Esophagus muscularis mucosa (tissue), 4 donors: ENCODE results near the gene AMD1.

DNA sequence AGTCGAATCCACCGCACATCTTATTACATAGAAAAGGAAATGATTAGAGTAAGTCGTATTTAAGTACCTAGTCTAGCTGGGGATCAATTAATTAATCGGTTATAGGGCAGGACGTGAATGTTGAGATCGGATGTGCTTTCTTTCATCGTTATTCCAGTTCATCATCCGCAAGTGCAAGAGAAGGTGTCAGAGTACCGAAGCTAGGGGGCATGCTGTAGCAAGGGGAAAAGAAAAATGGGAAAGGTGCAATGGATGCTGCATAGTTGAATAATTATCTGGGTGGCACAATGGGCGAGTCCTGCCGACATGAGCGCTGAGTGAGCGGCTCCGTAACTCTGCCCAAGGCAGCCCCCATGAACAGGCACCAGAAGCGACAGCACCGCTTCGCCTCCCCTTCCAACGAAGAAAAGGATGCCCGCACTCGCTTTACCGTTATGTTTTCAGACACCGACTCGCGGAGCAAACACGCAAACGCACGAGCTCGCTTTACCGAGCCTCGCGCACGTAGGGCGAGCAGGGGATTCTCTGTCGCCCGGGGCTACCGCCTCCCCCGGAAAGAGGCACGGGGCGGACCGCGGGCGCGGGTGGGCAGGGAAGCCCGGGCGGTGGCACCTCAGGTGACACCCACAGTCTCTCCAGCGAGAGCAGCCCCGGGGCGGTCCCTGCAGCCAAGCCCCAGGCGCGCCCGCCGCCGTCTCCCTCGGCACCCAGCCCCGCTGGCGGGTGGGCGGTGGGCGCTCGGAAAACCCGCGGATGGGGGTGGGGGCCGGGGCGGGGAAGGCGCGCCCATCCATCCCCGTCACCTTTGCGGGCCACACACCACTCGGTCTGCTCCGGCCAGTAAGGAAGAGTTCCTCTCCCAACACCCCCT is 704 bp downstream of the WASF1 start:
- PRO-cap: unidirectional peak, plus-strand start at position 435 of the sequence
- RAMPAGE, long total RNA, 4 experiments: no peak in any of the 4 experiments

DNA sequence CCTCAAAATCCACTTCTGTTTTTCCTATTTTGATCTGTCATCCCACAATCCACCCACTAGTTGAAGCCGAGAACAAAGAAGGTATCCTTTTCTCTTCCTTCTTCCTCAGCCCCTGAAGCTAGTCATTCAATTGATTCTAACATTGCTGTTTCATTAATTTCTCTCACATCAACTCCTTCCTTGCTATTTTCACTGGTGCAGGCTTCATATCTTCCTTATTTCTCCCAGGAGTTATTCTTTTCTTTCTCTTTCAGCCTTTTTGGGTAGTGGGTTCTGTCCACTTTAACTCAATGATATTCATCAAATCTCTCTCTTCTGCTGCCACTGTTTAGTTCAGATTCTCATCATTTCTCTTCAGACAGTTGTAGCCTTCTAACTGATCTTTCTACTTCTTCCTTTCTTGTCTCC is 2.2 kb downstream of the CDC40 start:
- PRO-cap: no peak
- RAMPAGE, long total RNA, 4 experiments: no peak in any of the 4 experiments

- PRO-cap: no peak
- RAMPAGE, long total RNA, 4 experiments: no peak in any of the 4 experiments
These were observed 21.2 kb downstream of the CDC40 start for GRCh38 chr6:110201372-110201916.

- PRO-cap: bidirectional peak, plus-strand start at chr6:110357086, minus-strand start at chr6:110356956
- RAMPAGE, long total RNA, 4 experiments: no peak in any of the 4 experiments
These were observed 1.5 kb downstream of the METTL24 start for GRCh38 chr6:110356424-110357210.

- PRO-cap: no peak
- RAMPAGE, long total RNA, 4 experiments: no peak in any of the 4 experiments
These were observed 65.2 kb upstream of the SLC22A16 start for GRCh38 chr6:110541497-110542094.

- PRO-cap: no peak
- RAMPAGE, long total RNA, 4 experiments: no peak in any of the 4 experiments
These were observed 66.4 kb upstream of the SLC22A16 start for GRCh38 chr6:110542755-110543183.

DNA sequence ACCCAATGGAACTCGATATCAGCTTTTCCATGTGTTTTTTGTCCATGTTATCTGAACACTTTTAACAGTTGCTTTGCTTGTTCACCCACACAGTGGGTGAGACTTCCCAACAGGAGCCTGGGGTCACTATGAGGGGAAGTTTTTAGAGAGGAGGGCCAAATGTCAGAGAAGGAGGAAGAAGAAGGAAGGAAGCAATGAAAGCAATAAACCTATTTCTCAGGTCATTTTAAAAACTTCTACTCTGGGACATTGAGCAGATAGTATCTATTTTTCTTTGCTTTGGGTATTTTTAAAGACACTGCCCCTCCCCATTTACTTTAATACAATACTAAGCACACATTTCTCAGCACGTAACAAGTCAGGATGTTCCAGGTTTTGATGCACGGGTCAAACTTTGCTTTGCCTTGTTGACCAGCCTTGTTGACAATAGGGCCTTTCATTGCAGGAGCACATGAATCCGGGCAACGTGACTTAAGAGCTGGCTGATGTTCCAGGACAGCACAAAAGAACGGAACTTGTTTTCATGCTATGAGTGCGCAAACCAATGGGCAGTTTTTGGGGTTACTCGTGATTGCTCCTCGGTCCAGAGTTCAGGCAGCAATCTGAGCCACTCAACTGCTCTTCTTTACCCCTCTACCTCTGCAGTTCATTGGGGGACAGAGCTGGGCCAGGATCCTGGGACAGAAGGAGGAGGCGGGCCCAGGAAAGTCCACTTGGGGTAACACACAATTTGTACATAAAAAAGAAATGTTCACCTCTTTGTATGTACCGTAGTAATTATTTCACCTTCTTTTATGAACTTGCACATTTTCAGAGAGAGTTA is 78.5 kb upstream of the SLC22A16 start:
- PRO-cap: bidirectional peak, plus-strand start at position 586 of the sequence, minus-strand start at position 380 of the sequence
- RAMPAGE, long total RNA, 4 experiments: no peak in any of the 4 experiments

DNA sequence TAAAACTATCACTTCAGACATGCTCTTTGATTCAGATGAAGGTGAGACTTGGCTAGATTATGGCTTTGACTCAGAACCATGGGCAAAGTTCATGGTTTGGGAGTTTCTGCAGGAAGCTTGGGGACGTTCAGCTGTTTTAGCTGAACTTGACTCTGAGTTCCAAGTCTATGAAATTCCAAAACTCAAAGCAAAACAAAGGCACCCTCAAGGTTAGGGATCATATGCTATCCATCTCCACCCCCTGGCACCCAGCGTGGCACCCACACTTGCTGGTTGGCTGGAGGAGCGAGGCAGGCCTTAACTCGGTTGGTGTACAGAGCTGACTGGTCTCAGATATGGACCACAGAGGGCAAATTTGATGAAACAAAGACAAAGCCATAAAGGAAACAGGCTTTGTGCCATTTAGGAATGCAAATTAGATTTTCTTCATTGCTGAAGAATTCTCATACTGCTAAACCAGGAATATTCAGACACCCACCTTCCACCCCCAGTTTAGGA is 88.4 kb upstream of the SLC22A16 start:
- PRO-cap: unidirectional peak, minus-strand start at position 246 of the sequence
- RAMPAGE, long total RNA, 4 experiments: no peak in any of the 4 experiments

- PRO-cap: no peak
- RAMPAGE, long total RNA, 4 experiments: no peak in any of the 4 experiments
These were observed 159.6 kb downstream of the CDK19 start for GRCh38 chr6:110655582-110656253.

DNA sequence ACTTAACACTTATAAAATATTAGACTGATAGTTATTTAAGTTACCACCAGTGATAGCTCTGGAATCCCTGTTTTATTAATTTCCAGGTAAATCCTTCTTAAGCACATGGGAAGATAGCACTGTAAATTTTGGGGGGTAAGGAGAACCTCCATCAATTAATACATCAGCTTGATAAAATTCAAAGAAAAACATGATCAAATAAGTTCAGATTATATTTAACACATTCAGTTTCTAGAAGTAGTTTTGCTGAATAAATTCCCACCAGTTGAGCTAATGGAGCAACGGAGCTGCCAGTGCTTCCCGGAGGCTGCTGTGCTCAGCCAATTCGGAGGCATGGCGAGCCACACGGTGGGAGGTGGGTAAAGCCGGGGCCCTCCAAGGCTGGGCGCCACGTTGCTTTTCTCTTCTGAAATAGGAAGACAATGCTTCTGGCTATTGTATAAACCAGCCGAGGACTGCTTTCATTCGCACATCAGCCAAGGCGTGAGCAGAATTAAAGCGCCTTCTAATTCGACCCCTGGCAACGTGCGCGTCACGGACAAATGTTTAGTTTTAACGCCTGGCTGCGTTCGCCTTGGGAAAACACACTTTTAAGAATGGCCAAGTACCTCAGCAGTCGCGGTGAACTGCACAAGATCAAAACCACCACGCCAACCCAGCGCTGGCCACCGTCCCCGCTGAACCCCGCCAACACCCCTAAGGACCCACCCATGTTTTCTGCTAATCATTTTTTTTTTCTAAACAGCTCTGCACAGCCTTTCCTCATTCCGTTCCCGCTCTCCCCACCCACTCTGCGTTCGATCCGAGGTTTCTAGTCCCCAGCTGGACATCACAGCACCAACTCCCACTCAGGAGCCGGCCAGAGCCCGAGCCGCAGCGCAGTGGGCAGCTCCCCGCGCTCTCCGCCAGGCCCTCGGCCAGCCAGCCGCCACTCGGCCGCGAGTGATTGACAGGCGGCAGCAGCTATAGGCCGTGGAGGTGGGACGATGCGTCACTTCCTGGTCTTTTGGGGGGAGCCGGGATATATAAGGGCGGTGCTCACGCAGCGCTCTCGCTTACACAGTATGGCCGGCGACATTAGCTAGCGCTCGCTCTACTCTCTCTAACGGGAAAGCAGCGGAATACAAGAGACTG is at the start of gene AMD1:
Gene AMD1, plus strand, starts transcription at position 1,054 of the 1,134 bp plus-strand sequence.
- PRO-cap: unidirectional peak, plus-strand start at position 323 of the sequence; bidirectional peak, plus-strand start at position 1,054 of the sequence, minus-strand start at position 880 of the sequence
- RAMPAGE, long total RNA, 4 experiments: no peak in any of the 4 experiments

DNA sequence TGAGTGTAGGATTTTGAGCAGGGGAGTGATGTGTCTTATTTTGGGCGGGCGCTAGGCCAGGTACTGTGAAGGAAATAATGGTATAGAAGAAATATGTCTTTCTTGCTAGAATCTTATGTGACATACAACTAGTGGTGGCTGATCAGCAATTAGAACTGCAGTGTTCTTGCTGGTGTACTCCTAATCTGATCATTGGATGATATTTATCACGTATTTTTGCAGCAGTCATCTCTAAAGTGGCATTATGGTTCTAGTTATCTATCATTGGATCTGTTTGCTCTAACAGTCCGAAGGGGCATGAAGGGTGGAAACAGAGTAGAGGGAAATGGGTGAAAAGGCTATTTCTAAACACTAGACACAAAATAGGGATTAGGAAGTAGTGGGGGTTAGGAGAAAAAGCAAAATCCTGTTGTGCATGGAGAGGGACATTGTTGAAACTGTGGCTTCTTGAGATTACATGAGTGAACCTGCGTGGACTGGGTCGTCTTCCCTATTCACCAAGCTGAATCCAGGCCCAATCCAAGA is 40.2 kb downstream of the SLC16A10 start:
- PRO-cap: no peak
- RAMPAGE, long total RNA, 4 experiments: no peak in any of the 4 experiments

GRCh38 chr6:111346013-111346433 is 86.9 kb downstream of the MFSD4B start:
- PRO-cap: no peak
- RAMPAGE, long total RNA, 4 experiments: no peak in any of the 4 experiments

- PRO-cap: no peak
- RAMPAGE, long total RNA, 4 experiments: no peak in any of the 4 experiments
These were observed 107.9 kb downstream of the REV3L start for GRCh38 chr6:111374938-111375700.

DNA sequence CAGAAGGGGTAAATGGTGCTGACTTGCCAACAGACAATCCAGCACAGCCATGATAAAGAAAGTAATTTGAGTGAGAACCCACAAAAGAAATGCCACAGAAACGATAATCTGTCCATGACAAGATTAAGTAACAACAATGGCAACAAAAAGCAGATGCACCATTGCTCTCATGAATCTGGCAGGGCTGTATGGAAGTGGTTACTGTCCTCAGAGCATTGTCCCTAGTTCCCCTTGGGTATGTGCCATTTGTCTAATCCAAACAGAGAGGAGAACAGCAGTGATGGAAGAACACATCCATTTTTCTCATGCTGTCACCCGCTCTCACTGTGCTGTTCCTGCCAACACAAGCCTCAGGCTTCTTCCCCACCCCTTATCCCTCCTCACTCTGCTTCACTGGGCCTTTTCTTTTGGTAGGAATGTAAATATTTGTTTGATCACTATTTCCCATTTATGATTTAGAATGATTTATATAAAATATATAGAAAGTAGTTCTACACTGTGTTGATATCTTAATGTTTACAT is 65.8 kb downstream of the REV3L start:
- PRO-cap: no peak
- RAMPAGE, long total RNA, 4 experiments: no peak in any of the 4 experiments

- PRO-cap: no peak
- RAMPAGE, long total RNA, 4 experiments: start-site peak on the plus strand in 1 of 4 experiments, at chr6:111498664-111499264 at its widest, 5 reads per replicate
These were observed 15.5 kb upstream of the REV3L start for GRCh38 chr6:111498256-111499218.

DNA sequence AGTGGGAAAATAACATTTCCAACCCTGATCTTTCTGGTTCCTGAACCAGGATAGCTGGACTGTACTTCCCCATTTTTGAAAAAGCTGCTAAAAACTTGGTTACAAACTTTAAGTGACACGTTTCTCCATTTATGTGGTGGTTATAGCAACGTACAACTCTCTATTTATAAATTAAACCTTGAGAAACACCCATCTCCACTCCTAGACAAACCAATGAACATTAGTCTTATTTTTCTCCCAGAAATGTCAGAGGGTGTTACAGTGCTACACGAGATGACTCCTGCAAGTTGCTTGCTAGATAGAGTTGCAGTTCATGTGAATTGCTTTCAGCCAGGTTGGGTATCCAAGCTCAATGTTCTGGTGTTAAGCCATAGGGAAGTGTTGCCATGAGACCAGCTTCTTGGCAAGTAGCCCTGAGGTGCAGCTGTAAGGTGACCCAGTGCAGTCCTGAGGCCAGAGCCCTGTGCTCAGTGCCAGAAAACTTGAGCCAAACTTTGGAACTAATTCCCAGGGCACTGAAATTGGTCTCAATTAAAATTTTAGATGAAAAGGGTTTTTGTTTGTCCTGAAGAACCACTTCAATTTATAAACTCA is 51.3 kb upstream of the REV3L start:
- PRO-cap: no peak
- RAMPAGE, long total RNA, 4 experiments: no peak in any of the 4 experiments

DNA sequence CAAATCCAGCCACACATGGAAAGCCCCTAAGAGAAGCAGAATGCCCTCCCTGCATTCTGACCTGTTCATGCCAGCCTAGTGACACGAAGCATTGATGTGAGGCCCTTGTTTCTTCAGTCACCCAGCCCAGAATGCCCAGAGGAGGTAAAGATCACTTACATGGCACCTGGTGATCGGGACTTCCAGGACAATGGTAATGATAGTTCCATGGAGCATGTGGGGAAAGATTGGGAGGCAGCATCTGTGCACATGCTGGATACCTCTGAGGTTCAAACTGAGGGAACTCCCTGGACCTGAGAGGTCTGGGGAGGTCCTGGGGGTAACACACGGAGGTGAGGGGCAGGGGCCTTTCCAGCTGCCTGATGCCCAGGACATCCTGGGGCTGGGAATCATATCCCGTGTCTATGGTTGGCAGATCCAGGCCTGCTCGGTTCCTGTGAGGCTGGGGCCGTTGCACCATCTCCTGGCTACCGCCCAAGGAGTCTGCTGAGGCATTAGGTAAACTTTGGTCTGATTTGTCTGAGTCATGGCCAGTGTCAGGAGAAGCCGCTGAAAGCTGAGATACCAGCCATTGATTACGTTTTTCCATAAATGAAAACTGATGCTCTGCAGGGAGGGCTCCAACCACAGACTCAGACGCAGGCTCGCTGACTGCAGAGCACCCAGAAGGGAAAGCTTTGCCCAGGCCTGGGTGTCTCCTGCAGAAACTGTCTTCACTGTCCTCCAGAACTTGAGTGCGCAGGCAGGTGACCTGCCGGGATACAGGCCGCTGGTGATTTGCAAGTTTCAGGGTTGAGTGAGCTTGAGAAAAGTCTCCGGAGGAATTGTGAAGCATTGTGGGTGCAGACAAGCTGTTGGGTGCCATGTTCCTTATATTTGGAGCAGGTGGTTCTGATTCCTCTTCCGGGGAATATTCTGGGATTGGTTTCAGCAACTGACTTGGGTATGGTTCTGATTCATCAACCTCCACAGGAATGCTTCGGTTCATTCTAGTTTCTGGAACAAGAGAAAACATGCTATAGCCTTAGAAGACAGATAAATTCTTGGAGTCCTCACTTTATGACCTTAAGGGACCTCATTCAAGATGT is 14.2 kb downstream of the TRAF3IP2 start:
- PRO-cap: unidirectional peak, minus-strand start at position 133 of the sequence; bidirectional peak, plus-strand start at position 629 of the sequence, minus-strand start at position 384 of the sequence
- RAMPAGE, long total RNA, 4 experiments: no peak in any of the 4 experiments

DNA sequence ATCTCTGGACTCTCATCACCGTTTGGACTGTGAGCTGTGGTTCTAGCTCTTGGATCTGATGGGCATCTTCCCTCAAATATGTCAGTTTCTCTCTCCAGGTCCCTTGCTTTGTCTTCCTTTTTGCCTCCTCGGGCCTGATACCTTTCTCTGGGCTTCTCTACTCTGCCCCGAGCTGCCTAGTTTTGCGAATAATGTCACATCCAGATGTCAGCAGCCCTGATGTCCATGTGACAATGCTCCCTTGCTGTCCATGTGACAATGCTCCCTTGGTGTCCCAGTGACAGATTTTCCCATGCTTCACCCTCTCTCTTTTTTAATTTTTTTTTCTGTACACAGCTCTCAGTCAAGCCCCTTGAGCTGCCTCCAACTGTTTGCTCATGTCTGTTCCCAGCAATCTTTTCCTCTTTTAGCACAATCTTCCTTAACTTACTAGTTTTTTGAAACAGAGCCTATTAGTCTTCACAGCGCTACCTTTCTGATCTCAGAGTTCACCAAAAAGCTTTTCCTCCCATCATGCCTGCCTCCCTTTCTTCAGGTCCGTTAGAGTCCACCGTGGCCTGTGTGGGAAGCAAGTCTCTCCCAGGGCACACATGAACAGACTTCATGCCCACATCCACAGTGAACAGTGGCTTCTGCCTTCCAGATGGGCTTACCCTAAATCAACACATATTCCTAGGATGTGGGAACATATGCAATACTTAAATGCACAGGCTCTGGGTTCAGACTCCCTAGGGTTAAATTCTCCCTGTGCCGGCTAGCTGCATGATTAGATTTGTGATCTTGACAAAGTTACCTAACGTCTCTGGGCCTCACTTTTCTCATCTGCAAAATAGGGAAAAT is 6.2 kb downstream of the TRAF3IP2 start:
- PRO-cap: no peak
- RAMPAGE, long total RNA, 4 experiments: no peak in any of the 4 experiments

DNA sequence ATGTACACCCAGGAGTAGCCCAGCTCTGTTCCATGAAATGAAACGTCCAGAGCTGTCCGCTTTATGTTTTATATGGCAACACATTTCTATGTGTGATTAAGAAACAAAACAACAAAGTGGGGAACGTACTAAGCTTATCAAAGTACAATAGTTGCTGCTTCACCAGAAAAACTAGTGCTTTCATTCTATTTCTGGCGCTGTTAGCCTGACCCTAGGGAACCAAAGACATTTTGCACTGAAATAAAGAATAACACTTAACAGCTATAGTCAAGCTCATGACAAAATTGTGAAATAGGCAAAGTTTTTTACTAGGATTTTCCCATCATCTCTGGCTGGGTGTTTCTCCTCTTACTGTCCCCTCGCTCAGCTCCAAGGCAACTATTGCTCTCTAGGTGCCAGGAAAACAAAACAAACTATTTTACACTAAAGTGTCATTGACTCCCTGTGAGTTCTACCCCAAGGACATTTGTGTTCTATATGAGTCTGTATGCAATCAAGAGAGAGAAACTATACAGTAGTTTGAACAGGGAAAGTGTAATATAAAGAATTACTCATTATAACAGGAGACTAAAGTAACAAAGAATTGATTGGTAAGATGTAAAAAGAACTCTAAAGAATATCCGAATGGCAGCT is 22.9 kb upstream of the TRAF3IP2 start:
- PRO-cap: bidirectional peak, plus-strand start at position 325 of the sequence, minus-strand start at position 237 of the sequence
- RAMPAGE, long total RNA, 4 experiments: no peak in any of the 4 experiments

GRCh38 chr6:111654941-111655470 is 49.3 kb upstream of the TRAF3IP2 start:
- PRO-cap: no peak
- RAMPAGE, long total RNA, 4 experiments: no peak in any of the 4 experiments